Subcutaneous adipose tissue (tissue), 3 donors: ENCODE measurements around the genes INTS14 and LCTL.

DNA sequence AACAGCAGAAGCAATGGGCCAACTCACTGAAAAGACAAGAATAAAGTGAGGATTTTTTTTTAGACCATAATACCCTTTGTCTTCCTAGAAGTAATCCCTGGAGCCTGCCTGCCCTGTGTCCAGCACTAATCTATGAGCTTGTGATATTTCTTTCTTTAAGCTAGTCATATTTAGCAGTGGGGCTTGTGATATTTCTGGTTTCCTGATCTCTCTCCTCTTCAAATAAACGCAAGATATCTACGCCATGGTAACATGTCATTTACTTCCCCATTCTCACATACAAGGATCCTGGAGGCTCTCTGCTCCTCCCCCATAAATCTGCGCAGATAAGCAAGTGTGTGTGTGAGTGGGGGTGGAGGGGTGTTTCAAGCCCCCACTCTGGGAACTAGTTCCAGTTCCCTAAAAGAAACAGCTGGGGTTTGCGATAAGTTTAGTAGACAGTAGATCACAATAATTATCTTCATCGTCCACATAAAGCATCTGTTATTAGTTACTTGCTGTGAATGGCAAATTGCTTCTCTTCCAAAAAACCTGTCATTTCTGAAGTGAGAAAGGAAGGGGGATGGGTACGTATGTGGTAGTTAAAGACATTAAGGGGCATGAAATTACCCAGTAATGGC, 79.9 kb downstream of the RBPMS2 start:
- PRO-cap: no peak
- RAMPAGE, long total RNA, 3 experiments: no peak in any of the 3 experiments

GRCh38 chr15:64762670-64762990, 12.8 kb downstream of the RBPMS2 start:
- PRO-cap: no peak
- RAMPAGE, long total RNA, 3 experiments: no peak in any of the 3 experiments

DNA sequence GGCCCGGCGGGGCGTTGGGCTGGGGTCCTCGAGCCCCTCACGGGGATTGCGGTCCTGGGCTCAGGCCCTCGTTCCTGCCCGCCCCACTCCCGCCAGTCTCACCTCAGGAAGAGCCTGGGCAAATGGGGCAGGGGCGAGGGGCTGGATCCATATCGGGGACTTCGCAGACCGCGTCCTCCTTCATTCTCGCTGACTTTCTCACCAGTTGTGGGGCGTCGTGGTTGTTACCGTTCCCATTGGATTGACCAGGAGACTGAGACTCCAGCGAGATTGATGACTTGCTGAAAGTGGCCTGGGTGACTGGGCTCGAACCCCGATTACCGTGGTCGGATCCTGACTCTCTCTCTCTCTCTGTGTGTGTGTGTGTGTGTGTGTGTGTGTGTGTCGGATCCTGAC, 322 bp downstream of the PLEKHO2 start:
- PRO-cap: no peak
- RAMPAGE, long total RNA, 3 experiments: no peak in any of the 3 experiments

DNA sequence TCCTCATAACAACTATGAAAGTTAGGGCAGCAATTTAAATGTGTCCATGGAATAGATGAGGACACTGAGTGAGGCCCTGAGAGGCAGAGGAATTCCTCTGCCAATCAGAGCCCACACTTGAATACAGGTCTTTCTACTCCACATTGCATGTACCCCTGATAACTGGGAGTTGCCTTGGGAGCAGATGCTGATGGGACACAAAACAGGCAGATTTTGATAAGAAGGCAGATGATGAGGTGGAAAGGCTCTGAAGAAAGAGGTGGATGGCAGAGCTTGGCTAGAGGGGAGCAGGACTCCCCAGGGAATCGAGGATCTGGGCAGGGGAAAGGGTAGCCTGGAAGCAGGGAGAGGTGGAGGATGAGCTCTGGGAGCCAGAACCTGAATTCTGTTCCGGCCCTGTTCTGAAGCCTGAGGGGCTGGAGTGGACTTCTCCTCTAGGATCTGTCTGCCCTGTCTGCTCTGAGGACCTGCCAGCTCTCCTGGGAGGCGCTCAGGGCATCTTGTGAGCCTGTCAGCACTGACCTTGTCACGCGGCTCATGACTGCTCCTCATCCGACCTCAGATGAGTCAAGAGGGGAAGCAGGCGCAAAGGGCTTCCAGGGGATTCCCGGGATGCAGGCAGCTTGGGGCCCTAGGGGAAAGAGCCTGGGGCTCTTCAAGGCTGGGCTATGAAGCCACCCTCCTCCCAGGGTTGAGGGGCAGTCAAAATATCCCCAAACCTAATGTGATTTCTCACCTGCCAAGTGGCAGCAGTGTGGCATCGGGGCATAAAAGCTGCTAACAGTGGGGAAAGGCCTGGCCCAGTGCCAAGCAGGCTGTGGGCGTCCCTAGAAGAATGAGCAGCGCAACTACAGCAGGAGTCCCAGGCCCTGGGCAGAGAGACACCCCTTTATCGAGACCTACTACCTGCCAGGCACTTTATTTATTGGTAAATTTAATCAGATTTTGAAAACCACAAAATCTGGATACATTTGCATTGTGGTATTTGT, 27.8 kb upstream of the ANKDD1A start:
- PRO-cap: bidirectional peak, plus-strand start at position 561 of the sequence, minus-strand start at position 476 of the sequence
- RAMPAGE, long total RNA, 3 experiments: start-site peak on the plus strand in 1 of 3 experiments, centred at position 609 of the sequence, 8 reads per replicate

GRCh38 chr15:65059777-65060336, 7.9 kb downstream of the RASL12 start:
- PRO-cap: bidirectional peak, plus-strand start at chr15:65060119, minus-strand start at chr15:65059964
- RAMPAGE, long total RNA, 3 experiments: no peak in any of the 3 experiments

GRCh38 chr15:65067407-65067630, 472 bp downstream of the RASL12 start:
- PRO-cap: no peak
- RAMPAGE, long total RNA, 3 experiments: no peak in any of the 3 experiments

GRCh38 chr15:65130856-65131355, 2.7 kb downstream of the PDCD7 start:
- PRO-cap: no peak
- RAMPAGE, long total RNA, 3 experiments: no peak in any of the 3 experiments

DNA sequence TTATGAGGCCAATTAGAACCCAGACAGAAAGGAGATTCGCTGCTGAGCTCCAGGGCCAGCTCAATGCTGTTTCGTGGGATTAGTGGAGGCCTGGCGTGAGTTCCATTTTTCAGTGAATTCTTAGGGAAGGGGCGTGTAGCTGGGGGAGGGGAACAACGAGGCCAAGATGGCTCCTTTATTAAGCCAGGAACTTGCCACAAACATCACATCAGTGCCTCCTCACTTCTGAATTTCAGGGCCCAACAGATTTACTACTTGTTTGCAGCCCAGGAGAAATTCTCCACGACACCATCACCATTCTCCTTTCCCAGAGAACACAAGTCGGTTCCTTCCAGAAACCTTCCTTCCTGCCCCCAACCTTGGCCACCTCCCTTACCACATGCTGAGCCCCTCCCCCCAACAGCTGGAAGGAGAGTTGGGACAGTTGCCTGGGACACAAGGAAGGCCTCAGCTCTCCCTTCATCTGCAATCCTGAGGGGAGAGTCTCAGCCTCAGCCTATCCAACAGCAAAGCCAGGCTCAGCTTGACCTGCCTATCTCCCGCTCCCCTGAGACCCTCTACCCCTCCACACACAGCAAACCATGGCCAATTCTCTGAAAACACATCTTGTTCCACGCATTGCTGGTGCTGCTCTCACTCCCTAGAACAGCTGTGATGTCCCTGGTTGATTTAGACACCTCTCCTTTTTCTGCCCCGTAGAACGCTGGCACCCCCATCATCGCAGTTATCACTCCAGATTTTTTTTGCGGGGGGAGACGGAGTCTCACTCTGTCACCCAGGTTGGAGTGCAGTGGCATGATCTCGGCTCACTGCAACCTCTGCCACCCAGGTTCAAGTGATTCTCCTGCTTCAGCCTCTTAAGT, 5.7 kb downstream of the IGDCC4 start:
- PRO-cap: no peak
- RAMPAGE, long total RNA, 3 experiments: no peak in any of the 3 experiments

GRCh38 chr15:65461805-65462292, 39.1 kb upstream of the IGDCC4 start:
- PRO-cap: no peak
- RAMPAGE, long total RNA, 3 experiments: no peak in any of the 3 experiments

- PRO-cap: bidirectional peak, plus-strand start at chr15:65611381, minus-strand start at chr15:65611122
- RAMPAGE, long total RNA, 3 experiments: start-site peak on the plus strand in 2 of 3 experiments, at chr15:65611175-65611653 at its widest, 5 to 14 reads per replicate; start-site peak on the minus strand in 3 of 3 experiments, at chr15:65611098-65611207 at its widest, 30 to 276 reads per replicate
These were observed at the start of gene INTS14 for GRCh38 chr15:65610593-65611883. INTS14 (minus strand) TSS chr15:65611131.

DNA sequence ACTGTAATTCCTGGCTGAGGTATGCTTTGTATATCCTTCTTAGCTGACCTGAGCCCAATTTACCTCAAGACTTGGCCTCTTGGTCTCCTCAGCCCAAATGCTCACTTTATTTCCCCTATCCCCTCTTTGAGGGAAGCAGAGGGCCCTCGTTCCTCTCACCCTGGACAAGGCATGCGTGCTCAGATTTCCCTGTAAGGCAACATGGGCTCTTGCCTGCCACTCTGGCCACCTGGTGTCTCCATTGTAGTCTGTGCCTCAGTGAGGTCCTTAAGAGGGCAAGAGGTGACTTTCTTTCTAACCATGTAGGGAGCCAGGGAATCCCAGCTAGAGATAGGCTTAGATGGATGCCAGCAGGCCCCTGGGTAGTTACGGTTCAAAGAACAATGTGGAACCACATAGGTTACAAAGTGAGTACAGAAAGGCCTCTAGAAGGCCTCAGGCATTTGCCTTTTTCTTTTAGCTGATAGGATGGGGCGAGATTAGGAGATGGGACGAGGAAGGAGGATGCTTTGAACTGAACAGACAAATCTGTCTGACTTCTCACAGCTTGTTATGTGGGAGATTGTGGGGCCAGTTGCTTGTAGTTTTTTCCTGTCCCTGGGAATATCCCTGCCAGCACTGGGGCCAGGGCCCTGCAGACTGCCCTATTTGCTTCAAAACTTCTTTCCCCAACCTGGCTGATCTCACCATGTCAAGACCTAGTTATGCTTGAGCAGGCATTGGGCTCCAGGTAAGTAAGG, 1.1 kb upstream of the INTS14 start:
- PRO-cap: no peak
- RAMPAGE, long total RNA, 3 experiments: start-site peak on the plus strand in 1 of 3 experiments, centred at position 450 of the sequence, 5 reads per replicate

DNA sequence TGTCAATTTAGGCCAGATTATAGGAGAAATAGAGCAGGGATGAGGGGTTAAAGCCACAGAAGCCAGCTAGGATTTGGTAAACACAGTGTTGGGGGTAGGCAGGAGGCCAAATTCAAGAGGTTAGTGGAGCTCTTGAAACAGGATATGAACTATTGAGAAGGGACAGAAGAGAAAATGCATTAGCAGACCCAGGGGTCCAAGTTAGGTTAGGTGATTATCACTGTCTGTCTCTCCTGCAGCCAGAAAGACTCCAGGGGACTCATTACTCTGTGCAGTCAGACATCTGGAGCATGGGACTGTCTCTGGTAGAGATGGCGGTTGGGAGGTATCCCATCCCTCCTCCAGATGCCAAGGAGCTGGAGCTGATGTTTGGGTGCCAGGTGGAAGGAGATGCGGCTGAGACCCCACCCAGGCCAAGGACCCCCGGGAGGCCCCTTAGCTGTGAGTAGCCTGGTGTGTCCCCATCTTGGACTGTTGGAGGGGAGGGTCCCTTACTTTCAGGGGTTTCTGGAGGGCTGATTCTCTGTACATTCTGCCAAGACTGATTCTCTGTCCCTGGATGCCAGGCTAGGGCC, 12.7 kb downstream of the SNAPC5 start:
- PRO-cap: no peak
- RAMPAGE, long total RNA, 3 experiments: no peak in any of the 3 experiments

DNA sequence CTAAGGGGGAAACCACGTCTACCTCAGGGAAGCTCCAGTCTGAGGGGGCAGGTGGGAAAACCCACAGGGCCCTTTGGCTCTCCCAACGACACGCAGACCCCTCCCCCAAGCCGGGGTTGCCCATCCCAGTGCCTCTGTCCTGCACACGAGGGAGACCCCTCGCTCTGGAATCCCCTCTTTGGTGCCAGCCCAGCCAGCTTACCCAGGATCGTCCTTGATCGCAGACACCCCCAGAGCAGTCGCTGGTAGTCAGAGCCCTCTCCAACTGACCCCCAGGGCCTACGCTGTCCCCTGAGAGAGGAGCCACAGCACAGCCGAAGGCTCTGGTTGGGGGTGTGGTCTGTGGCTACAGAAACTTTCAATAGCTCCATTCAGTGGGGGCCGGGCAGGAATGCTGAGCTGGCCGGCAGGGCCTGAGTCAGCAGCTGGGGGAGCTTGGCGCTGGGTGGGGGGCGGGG, at the start of gene LCTL:
Gene LCTL (minus strand): TSS at position 344 of the 458 bp plus-strand sequence.
- PRO-cap: no peak
- RAMPAGE, long total RNA, 3 experiments: no peak in any of the 3 experiments

- PRO-cap: no peak
- RAMPAGE, long total RNA, 3 experiments: no peak in any of the 3 experiments
These were observed 56.0 kb upstream of the LCTL start for GRCh38 chr15:66621199-66622731.

- PRO-cap: no peak
- RAMPAGE, long total RNA, 3 experiments: no peak in any of the 3 experiments
These were observed 28.6 kb upstream of the SMAD6 start for GRCh38 chr15:66673192-66674039.

- PRO-cap: no peak
- RAMPAGE, long total RNA, 3 experiments: no peak in any of the 3 experiments
These were observed 1.8 kb downstream of the SMAD6 start for GRCh38 chr15:66703542-66704510.

GRCh38 chr15:66707207-66707909, 5.3 kb downstream of the SMAD6 start:
- PRO-cap: no peak
- RAMPAGE, long total RNA, 3 experiments: no peak in any of the 3 experiments

DNA sequence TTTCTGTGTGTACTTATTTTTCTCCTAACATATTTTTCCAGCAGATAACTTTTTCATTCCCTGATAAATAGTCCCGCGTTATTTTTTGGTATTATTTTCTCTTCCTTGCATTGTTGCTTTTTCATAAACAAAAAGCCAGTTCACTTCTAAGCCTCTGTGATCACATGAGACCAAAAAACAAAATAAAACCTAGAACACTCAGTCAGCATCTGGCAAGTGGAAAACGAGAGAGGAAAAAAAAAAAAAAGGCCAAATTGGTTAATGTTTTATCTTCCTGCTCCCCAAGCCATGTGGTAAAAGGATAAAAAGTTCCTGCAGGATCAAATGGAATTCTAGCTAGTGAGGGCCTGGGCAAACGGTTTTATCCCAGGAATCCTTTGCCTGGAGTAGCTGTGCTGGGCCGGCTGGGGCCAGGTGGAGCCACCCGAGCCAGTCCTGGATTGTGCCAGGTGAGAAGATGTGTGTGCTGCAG, 13.1 kb downstream of the SMAD6 start:
- PRO-cap: no peak
- RAMPAGE, long total RNA, 3 experiments: no peak in any of the 3 experiments

DNA sequence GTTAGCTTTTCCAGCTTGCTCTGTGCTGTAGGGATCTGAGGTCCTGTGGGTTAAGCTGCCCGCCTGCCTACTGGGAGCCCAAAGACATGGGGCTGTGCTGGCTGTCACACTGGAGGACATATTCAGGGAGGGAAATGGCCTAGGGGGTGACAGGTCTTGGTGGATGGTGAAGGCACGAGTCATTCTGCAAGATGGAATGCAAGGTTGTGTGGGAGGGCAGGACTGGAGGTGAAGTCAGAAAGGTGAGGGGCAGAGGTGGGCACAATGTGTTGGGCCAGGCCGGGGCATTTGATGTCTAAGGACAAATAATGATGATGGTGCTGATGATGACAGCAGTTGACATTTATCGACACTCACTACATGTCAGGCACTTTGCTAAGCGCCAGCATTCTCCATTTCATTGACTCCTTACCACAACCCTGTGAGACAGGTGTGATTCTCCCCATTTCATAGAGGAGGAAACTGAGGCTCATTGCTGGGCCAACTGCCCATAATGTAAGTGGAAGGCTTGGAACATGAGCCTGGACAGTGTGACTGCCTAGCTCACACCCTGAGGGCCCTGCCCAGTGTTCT, 16.7 kb downstream of the SMAD6 start:
- PRO-cap: no peak
- RAMPAGE, long total RNA, 3 experiments: no peak in any of the 3 experiments

DNA sequence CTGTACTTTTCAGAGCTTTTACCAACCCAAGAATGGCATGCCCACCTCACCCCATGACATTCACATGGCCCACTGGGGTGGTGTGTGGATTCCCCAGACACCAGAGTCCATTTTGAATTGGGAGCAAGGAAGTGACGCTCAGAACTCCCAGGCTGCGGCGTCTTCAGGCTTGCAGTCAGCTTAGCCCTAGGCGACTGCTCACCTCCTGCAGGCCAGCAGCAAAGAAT, 59.7 kb downstream of the SMAD6 start:
- PRO-cap: no peak
- RAMPAGE, long total RNA, 3 experiments: no peak in any of the 3 experiments